SEM (cell line): ENCODE measurements around the genes ADAP2 and OMG.

GRCh38 chr17:29716645-29717451, 94.1 kb upstream of the CORO6 start:
- PRO-cap = no peak

- PRO-cap = bidirectional peak, plus-strand start at chr17:29760849, minus-strand start at chr17:29760818; bidirectional peak, plus-strand start at chr17:29761600, minus-strand start at chr17:29761425
These were observed 138.3 kb upstream of the CORO6 start for GRCh38 chr17:29760710-29761796.

DNA sequence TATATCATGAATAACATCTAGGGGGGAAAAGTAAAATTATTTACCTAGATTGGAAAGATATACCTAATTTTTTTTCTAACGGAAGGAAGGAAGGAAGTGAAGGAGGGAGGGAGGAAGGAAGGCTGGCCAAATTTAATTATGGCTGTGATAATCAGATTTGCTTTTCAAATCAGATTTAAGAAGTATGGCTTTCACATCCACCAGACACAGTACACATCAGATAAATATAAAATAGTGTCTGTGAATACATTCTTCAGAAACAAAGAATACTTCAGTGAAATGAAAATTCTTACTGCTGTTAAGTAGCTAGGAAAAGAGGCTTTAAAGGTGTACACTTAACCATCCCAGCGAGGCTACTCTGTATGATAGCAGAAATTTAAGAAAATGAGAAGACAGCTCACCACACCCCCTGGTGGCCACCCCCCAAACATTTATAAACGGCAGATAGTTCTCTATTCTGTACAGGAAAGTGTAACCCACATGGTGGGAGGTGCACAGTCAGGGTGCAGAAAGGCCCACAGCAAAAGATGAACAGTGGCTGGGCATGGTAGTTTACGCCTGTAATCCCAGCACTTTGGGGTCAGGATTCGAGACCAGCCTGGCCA, 150.9 kb downstream of the SSH2 start:
- PRO-cap = no peak

DNA sequence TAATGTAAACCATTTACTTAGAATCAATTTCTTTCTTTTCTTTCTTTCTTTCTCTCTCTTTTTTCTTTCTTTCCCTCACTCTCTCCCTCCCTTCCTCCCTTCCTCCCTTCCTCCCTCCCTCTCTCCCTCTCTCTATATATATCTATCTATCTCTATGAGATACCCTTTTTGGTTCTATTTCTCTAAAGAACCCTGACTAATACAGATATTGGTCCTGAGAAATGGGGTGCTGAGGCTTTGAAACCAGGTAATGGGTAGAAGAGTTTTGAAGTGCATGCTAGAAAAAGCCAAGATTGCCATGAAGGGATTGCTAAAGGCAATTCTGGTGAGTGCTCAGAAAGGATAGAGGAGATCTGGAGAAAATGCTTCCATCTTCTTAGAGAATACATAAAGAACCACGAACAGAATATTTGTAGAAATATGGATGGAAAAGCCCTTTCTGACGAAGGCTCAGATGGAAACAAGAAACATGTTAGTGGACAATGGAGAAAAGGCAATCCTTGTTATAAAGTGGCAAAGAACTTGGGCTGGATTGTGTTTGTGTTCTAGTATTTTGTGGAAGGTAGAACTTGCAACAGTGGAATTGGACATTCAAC, 141.4 kb downstream of the SSH2 start:
- PRO-cap = no peak

GRCh38 chr17:30291114-30291542, 616 bp downstream of the BLMH start:
- PRO-cap = unidirectional peak, plus-strand start at chr17:30291400

GRCh38 chr17:30600988-30601672, 123.9 kb downstream of the GOSR1 start:
- PRO-cap = no peak

DNA sequence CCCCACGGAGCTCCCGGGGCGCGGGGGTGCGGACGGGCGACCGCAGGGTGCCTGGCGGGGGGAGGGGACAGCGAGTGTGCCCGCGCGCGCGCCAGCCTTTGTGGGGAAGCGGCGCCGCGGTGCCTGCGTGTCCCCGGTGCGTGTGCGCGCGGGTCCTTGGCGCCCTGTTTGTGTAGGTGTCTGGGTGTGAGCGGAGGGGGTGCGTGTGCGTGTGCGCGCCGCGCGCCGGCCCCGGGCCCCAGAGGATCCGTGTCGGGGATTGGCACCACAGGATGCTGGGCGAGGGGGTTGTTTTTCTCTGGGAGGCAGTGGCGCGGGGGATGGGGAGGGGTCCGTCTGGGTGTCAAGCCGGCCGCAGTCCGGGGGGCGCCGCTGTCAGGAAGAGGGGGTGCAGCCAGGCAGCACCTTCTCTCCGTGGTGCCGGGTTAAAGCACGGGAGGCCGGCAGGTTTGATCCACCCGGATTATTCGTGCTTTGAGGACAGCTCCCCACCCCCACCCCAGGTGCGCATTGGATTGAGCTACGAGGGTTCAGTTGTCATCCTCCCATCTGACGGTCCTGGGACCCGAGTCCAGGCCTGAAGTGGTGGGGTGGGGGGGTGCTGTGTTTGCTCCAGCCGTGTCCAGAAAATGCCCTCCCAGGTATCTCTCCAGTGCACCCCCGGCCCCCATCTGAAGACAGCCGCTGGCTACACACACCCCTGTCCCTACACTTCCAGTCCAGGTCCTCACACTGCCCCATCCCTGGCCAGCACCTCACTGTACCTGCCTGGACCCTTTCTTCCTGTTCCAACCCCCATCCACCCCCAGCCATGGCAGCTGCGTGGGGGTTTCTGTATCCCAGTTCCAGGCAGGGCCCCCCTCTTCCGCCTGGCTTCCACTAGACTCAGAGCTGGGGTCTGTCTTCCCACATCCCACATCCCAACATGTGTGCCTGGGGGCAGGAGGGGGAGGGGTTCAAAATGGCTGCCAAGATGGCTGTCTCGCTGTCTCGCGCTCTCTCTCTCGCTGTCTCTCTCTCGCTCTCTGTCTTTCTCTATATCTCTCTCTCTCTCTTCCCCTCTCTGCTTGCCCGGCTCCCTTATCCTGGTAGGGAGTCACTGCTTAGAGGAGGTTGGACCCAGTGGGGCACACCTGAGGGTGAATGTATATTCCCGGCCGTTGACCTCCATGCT, 114.1 kb downstream of the CRLF3 start:
- PRO-cap = unidirectional peak, minus-strand start at position 182 of the sequence

GRCh38 chr17:30831080-30831633, 609 bp upstream of the ATAD5 start:
- PRO-cap = no peak

DNA sequence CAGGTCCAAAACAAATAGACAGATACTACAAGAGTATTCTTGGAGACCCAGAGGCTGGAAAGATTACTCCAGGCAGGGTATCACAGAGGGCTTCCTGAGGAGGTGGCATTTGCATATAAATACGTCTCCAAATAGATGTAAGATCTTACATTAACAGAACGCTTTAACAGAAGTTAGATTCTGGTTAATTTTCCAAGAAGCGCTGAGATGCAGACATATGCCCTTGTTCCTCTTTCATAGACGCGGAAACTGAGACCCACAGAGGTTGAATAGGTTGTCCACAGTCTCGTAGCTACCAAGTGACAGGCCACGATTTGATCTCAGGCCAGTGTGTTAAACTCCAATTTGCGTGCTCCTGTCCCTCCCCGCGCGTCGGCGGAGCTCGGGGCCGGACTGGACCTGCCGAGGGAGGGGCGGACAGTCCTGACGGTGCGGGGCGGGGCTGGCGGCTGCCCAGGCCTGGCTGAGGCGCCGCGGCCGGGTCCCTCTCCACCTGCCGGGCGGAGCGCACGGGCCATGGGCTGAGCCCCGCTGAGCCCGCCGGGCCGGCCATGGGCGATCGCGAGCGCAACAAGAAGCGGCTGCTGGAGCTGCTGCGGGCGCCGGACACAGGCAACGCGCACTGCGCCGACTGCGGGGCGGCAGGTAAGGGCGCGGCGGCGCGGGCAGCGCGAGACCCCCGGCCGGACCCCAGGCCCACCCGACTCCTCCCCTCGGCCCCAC, at the start of gene ADAP2:
Gene ADAP2, plus strand, starts transcription at position 482 of the 723 bp plus-strand sequence.
- PRO-cap = no peak

DNA sequence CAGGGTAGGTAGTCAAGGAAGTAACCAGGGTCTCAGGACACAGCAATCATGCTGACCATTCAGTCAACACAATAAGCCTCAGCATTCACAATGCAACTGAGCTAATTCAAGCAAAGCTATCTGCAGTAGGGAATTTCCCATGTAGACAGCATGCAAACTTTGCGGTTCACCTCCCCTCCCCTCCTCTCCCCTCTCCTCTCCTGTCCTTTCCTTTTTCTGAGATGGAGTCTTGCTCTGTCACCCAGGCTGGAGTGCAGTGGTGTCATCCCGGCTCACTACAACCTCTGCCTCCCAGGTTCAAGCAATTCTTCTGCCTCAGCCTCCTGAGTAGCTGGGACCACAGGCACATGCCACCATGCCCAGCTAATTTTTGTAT, 9.6 kb upstream of the RNF135 start:
- PRO-cap = no peak

DNA sequence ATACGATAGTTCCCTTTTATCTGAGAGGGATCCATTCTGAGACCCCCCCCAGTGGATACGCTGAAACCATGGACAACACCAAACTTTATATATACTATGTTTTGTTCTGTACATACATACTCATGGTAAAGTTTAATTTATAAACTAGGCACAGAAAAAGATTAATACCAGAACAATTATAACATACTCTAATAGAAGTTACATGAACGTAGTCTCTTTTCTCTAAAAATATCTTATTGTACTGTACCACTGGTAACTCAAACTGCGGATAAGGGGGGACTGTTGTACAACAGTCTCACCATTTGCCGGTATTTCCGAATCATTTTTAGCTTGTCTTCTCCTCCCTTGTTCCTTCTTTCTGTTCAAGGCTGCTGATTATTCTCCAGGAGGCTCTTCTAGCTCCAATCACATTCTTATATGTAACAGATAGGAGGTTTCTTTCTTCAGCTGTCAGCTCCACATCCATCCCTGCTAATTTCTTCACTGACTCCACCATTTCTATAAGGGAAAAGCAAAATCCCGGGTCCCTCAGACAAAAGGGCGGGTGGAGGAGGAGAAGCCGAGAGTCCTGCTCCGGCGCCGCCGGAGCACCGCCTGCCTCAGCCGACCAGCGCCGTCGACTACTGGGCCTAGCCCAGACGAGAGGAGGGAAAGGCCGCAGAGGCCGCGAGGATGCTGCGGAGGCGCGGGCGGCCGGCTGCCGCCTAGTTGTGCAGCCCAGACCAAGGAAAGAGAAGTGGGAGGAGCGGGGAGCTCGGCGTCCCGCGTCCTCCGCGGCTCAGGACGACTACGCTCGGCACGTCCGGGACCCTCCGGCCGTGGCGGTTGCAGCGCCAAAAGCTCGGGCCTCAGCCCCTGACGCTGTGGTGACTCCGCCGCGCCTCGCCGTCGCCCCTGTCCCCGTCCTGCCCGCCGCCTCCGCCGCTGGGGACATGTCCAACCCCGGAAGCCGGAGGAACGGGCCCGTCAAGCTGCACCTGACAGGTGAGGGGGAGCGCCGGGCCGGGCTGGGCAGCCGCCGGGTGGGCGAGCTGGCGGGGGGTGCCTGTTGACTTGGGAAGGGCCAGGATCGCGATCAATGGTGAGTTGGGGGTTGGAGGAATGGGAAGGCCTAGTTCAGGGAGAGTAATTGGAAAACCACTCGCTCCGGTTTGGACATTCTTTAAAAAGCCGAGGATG, 37.4 kb downstream of the RNF135 start:
- PRO-cap = no peak

- PRO-cap = no peak
These were observed 33.5 kb downstream of the NF1 start for GRCh38 chr17:31128298-31128680.

DNA sequence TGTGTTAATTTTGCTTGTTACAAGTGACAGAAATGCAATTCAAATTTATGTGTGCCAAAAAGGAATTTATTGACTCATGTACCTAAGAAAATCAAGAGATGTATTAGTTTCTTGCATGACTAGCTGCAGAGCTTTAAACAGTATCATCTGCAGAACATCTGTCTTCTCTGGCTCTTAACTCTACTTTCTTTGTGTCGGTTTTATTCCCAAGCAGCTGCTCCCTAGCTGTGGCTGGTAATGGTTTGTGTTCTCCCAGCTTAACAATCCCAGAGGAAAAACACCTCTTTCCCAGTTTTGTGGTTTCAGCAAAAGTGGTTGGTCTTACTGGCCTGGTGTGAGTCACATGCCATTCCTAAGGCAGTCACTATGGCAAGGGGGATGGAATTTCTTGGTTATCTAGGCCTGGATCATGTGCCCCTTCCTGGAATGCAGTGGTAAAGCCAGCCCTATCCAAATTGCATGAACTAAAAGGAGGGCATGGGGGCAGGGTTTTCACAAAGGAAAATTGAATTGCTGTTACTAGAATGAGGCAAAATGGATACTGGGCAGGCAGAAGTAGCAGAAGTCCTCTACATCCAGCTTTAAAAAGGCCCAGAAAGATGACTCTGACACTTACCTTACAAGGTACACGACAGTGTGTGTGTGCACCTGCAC, 27.4 kb downstream of the OMG start:
- PRO-cap = no peak

DNA sequence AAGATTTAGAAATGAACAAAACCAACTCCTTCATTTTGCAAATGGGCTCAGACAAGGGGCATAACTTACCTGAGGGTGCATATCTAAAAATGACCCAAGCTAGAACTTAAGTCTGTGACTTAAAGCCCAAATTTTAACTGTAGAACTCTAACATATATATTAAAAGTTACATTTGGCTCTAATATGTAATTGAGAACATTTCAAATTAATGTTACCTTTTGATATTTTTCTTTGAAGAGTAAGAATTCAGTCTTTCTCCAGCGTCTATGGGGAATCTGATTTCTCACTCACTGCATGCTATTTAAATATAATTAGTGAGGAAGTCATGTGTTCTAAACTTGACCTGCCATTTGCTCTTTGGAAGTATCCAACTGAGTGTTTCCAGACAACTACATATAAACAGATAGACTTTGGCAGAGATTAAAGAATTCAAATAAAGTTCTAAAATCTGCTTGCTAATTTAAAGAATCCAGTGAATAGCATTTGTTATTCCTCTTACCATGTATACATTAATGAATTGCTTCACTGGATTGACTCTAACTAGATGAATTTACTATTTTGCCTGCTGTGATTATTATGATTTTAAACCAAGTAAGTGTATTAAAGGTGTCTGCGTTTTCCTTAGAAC, 23.6 kb downstream of the OMG start:
- PRO-cap = no peak

GRCh38 chr17:31296926-31297452, at the start of gene OMG:
OMG (minus strand) TSS chr17:31297239.
- PRO-cap = no peak

DNA sequence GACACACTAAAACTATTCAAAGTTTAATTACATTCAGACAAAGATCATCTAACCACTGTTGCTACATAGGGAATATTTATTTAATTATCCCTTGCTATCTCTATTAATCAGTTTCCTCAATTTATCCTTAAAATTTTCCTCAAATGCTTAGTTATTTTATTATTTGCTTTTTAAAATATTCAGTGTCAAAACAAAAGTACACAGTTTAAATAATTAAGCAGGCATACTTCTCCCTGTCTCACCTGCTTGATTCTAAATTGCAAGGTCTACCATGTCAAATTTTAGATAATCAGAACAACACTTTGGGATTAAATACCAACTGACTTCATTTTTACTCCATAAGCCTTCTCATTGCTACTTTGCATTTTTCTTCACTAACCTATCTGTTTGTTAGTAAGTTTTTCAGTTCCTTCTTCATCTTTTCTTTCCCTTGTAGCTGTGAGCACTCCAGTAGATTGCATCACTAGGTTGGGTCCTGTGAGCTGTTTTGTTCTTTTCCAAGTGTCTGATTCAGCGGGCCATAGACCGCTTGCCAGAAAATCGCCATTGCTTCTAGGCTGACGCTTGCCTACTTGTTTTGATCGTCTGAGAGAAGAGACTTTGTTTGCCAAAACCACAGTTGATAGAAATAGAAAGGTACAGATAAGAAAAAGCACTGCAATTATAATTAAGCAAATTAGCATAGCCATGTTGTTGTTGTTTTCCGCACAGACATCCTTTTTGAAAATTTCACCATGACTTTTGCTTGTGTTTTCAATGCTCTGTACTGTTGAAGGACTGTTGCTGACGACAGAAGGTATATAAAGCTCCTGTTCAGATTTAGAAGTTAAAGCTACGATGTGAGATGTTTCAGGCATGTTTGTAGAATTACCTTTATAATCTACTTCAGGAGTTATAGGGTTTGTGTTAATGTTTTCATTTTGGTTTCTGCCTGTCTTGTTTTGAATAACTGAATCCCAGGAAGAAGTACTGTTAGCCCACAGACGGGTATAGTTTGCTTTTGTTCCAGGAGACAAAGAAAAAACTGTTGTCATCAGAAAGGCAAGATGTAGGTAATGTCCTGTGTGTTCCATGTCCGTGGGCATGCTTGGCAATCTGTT, 3.1 kb downstream of the EVI2A start:
- PRO-cap = bidirectional peak, plus-strand start at position 490 of the sequence, minus-strand start at position 440 of the sequence

- PRO-cap = no peak
These were observed 65.9 kb downstream of the RAB11FIP4 start for GRCh38 chr17:31457175-31458062.

DNA sequence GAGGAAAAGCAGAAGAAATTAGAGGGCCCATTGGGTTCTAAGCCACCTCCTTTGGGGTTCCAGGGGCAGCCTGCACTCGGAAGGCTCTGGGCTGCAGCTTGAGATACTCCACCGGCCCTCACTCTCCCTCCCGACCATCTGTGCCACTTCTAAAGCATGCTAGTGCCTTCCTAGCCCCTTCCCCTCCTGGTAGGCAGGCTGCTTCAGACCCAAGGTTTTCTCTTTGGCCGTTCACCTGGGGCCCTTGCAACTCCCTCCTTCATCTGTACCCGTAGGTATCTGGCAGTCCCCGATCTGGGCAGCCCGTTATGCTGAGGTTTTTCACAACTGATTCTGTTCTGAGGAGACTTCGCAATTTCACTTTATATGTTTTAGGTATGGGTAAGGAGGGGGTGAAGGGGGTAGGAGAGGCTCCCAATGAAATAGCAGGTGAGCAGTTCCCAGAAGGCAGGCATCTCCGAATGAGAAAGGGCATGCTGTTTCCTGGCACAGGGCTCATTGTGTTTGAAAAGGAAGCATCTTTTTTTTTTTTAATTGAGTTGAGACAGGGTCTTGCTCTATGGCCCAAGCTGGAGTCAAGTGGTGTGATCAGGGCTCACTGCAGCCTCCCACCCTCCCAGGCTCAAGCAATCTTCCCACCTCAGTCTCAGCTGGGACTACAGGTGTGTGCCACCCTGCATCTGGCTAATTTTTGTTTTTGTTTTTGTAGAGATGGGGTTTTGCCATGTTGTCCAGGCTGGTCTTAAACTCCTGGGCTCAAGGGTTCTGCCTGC, 98.7 kb downstream of the RAB11FIP4 start:
- PRO-cap = no peak

- PRO-cap = no peak
These were observed 189.2 kb downstream of the RAB11FIP4 start for GRCh38 chr17:31580233-31581557.

DNA sequence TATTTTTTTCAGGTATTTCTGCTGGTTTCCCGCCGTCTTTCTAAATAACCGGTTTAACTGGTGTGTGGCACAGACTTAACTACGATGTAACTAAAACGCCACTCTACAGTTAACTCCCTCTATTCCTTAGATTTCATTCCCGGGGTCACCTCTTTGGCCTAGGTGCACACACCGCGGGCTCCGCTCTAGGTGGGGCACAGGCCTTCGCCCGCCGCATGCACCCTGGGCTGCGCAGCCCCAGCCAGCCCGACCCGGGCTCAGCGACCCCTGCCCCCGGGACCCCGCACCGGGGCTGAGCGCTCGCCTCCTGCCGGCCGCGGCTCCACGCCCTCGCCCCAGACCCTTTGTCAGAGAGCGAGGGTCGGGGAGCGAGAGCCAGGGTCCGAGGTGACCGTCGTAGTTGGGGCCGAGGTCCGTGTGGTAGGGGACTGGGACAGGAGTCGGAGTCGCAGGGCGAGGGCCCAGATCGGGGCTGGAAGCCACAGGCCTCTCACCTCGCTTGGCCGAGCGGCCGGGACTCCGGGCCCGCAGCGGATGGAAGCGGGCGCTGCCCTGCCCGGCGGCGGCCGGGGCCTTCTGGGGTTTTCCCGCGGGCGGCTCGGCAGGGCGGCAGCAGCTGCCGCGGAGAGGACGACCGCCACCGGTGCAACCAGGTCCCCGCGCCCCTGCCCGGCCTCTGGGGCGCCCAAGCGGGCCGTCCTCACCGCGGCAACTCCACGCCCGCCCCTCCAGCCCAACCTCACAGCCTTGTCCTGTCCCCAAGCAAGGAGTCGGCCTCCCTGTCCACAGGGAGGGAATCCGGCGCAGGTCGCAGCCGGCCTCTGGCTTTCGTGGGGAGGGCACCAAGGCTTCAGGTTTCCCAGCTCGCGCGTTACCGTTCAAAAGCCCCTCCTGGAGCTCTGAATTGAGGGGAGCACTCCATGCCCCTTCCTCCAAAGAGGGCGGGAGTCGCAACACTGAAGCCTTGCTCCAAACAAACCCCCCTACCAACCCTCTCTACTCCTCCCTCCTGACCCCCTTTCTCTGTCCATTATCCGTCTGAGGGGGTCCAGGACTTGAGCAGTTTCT, 15.5 kb upstream of the UTP6 start:
- PRO-cap = no peak